RPMI7951 (cell line): ENCODE data around the genes KRTAP5-1 and CTSD.

- RAMPAGE, long total RNA, result no peak
Measured at GRCh38 chr11:1459723-1460300, 26.8 kb downstream of the MOB2 start.

- RAMPAGE, long total RNA, result no peak
Measured at GRCh38 chr11:1461290-1461772, 25.2 kb downstream of the MOB2 start.

DNA sequence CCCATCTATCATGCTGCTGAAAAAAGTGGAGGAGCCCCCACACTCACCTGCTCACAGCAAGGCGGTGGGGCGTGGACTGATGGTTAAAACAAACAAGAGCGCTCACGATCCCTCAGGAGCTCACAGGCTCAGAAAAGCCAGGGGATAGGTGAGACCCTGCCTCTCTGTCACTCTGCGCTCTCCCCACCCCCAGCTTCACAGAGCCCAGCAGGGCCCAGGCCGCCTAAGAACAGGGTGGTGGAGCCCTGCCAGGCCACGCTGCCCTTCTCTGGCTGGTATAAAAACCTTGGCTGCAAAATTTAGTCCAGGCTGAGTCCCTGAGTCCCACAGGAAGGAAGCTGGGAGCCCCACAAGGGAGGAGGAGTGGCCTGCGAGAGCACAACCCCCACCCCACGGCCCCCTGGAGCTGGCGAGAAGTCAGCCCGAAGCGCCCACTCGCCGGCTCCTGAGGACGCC is 21.1 kb upstream of the MOB2 start:
- RAMPAGE, long total RNA, result no peak

DNA sequence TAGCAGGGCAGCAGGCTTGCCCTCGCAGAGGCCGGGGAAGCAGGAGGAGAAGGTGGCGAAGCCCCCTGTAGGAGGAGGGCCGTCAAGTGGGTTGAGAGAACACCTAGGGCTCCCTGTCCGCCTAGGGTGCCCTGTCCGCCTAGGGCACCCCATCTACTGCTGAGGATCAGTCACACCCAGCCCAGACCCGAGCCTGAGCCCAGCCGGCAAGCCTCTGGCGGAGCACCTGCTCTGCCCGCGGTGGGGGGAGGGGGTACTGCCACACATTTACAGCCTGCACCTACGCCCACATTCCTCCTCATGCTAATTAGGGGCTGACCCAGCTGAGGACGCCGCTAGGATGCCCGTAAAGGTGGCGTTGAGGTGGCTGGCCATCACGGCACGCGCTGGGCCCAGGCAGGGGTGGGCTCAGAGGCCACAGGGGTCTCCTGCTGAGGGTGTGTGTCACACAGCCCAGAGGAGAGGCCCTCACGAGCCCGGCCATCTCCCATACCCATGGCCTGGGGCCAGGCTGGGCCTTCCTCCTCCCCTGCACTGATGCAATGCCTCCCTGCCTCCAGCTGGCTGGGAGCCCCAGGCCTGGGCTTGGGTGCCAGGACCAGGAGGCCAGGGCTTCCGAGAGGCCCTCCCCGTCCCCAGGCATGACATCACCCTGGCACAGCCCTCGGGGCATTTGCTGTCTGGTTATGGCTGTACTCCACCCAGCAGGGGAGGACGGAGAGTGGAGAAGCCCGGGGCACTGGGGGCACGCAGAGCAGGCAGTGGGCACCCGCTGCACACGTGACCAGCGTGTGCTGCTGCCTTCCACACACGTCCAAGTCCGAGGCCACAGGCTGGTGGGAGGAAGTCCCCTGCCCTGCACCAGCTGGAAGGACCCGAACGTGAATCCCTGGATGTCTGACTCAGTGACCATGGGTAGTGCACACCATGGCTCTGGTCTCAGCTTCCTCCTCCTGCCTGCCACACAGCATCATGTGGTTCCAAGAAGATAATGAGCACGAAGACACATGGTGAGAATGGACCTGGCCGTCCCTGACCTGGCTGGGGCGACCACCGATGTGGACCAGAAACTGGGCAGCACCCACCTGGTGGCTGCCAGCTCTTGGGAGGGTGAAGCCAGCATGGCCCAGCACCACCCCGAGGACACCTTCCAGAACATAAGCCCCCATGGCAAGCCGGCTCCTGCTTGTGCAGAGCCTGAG is 12.7 kb downstream of the DUSP8 start:
- RAMPAGE, long total RNA, result no peak

DNA sequence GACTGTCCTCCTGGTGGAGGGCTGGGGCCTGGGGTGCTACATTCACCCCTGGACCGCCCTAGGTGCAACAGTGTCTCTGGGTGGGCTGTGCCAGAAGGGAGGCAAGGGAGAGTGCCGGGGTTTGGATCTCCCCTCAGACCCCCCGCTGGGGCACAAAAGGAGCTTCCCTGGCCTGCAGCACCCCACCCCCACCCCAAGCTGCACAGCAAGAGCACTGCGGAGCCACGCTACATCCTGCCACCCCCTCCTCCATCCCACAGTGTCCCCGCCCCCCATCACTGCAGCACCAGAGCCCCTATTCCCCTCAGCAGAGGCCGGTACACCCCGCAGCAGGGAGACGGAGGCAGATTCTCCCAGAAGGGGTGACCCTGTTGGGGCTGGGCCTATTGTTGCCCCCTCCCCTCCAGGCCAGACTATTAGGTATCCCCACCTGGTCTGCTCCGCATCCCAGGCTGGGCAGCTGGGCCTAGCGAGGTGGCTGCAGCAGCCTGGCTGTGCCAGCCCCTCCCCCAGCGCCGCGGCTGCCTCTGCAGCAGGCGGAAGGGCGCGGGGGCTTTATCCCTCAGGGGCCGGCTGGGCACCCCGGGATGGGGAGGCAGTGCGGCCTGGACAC is 1.2 kb downstream of the DUSP8 start:
- RAMPAGE, long total RNA, result no peak

DNA sequence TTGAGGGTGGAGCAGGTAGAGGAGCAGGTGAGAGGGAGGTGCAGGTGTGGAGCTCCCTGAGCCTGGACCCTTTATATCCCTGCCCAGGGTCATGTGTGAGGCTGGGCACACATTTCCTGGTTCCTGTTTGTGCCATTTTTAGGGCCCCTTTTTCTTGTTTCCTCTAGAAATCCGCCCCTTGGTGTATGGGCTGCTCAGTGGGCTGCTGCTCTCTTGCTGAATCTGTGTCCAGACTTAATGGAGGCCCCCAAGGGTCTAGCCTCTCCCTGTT is at the start of gene KRTAP5-1:
Gene KRTAP5-1, minus strand, starts transcription at position 22 of the 271 bp plus-strand sequence.
- RAMPAGE, long total RNA, result no peak

DNA sequence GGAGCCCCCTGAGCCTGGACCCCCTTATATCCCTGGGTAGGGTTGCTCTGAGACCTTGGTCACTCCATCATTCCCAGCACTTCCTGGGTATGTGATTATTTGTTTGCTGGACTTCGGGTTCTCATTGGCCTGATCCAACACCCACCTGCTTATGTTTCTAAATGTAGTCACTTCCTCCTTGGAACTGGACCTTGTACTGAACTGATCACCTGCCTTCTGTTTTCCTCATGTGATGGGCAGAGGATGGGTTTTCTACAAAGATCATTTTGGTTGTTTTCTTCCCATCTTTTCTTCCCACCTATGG is 168 bp upstream of the KRTAP5-4 start:
- RAMPAGE, long total RNA, result no peak

- RAMPAGE, long total RNA, result no peak
Measured at GRCh38 chr11:1639114-1639608, 9.6 kb downstream of the KRTAP5-5 start.

DNA sequence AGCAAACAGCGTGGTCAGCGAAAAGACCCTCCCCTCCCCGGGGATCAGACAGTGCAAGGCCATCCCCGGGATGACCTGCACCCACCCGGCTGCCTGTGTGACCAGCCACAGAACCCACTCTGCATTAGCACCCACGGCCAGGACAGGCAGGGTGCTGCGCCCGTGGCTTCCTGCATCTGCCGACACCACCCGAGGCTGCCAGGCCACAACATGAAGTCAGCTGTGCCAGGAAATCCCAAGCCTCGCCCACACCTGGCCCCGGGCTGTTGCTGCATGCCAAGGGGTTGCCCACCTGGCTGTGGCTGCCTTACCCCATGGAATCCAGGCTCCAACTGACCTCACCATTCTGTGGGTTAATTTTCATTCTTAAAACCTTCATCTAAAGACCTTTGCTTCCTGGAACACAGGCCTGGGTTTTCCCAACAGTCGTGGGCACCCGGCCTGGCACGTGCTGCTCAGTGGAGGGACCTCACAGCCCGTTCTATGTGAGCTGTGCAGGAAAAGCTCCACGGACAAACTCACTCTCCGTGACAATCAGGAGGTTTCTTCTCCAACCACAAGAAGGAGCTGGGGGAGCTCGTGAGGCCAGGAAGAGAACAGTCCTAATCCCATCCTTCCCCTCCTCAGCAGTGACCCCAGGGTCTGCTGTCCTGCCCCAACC is 32.3 kb downstream of the KRTAP5-5 start:
- RAMPAGE, long total RNA, result no peak

- RAMPAGE, long total RNA, result no peak
Measured at GRCh38 chr11:1673715-1674182, 23.2 kb upstream of the KRTAP5-6 start.

DNA sequence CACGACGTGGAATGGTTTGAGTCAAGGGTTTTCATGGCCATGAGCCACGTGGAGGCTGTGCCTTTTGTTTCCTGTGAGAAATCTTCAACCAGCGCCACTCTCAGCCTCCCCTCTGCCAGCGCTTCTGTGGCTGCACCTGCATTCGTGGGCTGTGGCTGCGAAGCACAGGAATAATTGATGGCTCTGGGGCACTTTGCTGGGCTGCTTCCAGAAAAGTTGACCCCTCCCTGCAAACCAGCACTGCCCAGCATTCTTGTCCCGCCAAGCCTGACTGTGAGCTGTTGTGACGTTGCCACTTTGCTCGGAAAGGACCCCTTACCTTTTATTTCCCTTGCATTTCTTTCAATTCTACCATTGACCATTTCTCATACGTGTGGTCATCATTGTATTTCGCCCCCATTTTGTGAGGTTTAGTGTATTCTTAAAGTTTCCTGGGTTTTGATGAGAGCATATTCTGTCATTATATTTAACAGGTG is 8.4 kb upstream of the KRTAP5-6 start:
- RAMPAGE, long total RNA, result no peak

DNA sequence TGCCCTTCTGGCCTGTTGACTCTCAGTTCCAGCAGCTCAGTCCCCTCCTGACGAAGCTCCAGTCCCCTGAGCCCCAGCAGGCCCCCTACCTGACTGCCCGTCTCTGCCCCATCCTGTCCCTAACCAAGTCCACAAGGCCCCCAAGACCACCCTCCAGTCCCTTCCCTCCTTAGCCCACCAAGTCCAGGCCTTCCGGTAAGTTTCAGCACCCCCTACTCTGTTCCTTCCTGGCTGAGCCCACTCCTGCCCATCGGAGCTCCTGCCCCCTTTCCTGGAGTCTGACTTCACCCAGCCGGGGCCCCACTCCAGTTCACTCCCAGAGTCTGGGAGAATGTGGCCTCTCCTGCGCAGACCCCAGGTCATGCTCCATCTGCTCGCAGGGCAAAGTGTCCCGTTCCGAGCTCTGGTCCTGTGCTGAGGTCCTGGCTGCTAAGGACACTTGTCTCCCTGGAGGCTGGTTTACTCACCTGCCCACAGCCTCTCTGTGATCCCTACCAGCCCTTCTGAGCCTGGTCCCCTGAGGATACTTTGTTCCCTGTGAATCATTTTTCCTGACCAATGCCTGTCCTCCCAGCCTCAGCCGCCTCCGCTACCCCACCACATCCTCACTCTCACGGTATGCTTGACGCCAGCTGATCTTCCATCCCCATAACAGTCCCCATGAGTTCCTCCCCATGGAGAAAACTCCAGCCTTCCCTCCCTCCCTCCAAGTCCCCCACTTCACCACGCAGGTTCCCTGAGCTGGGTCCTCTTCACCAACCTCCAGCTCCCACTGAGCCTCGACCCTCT is 602 bp downstream of the IFITM10 start:
- RAMPAGE, long total RNA, result no peak

DNA sequence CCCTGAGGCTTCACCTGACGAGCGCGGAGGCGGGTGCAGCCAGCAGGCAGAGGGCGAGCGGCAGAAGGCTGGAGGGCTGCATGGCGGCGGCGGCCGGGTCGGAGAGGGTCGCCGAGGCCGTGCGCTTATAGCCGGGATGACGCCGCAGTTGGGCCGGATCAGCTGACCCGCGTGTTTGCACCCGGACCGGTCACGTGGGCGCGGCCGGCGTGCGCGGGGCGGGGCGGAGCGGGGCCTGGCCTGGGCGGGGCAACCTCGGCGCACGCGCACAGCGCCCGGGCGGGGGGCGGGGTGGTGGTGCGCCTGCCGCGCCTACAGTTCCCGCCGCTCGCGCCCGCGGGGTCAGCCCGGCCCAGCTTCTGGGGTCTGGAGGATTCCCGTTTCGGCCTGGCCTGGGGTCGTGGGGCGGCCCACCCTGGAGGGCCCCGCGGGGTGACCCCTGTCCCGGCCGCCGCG is at the start of gene CTSD:
Gene CTSD, minus strand, starts transcription at position 150 of the 456 bp plus-strand sequence.
- RAMPAGE, long total RNA, result no peak

DNA sequence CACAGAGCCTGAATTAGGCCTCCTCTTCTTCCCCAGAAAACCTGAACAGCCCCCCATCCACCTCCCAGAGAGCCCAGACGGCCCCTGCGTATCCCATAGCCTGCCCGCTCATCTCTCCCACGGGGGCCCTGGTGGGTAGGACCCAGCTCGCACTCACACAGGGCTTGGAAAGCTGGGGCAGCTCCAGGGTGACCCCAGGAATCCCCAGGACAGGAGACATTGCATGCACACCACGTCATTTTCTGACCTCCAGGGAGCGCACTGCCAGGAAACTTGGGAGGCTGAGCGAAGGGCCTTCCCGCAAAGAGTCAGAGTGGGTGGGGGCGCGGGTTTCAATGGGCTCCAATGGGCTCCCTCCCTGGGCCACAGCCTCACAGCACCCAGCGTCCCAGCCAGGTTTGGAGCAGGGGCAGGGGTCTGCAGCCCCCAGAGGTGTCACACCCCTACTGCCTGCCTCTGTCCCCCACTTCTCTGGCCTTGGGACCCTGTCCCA is 8.2 kb upstream of the SYT8 start:
- RAMPAGE, long total RNA, result no peak

DNA sequence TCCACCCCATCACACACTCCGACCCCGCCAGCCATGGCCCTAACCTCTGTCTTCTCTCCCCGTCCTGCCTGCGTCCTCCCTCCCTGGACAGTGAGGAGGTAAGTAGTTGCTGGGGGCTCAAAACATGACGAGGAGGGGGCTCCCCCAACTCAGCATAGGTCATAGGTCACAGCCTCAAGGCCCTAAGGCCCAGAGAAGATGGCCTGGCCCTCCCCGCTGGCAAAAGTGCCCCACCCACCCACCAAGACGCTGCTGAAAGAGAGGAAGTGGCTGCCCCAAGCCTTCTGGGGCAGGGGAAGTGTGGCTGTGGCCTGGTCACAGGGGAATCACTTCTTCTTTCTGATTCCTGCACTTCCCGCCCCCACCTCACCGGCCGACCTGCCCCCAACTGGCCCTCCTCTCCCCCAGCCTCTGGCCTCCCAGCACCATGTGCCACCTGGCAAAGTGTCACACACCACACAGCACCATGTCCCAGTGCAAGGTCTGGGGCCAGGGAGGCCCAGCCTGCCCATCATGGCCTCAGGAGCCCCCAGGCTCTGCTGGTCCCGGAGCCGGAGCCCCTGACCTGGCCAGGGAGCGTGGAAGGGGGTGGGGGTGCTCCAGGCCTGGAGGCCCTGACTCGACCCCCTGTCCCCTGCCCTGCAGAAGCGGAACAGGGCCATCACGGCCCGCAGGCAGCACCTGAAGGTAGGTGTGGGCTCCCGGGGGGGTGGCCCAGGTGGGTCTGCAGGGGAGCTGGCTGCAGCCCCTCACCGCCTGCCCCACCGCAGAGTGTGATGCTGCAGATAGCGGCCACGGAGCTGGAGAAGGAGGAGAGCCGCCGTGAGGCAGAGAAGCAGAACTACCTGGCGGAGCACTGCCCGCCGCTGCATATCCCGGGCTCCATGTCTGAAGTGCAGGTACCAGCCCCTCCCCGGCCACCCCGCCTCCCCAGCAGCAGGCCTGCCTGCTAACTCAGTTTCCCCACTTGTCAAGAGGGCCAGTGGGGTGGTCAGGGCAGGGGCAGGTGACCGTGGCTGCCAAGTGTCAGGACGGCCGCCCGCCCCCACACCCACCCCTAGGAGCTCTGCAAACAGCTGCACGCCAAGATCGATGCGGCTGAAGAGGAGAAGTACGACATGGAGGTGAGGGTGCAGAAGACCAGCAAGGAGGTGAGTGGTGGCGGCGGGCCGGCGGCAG is 1.4 kb downstream of the TNNI2 start:
- RAMPAGE, long total RNA, result no peak

DNA sequence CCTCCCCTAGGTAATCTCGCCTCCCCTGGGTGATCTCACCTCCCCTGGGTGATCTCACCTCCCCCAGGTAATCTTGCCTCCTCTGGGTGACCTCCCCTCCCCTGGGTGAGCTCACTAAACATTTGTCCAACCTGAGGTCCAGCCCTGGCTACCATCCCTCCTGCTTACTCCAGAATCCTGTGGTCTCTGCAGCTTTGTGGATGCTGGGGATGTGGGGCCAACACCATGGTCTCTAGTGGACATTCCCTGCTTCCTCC is 9.8 kb downstream of the LSP1 start:
- RAMPAGE, long total RNA, result no peak

- RAMPAGE, long total RNA, result no peak
Measured at GRCh38 chr11:1873072-1874135, 18.3 kb downstream of the PRR33 start.

DNA sequence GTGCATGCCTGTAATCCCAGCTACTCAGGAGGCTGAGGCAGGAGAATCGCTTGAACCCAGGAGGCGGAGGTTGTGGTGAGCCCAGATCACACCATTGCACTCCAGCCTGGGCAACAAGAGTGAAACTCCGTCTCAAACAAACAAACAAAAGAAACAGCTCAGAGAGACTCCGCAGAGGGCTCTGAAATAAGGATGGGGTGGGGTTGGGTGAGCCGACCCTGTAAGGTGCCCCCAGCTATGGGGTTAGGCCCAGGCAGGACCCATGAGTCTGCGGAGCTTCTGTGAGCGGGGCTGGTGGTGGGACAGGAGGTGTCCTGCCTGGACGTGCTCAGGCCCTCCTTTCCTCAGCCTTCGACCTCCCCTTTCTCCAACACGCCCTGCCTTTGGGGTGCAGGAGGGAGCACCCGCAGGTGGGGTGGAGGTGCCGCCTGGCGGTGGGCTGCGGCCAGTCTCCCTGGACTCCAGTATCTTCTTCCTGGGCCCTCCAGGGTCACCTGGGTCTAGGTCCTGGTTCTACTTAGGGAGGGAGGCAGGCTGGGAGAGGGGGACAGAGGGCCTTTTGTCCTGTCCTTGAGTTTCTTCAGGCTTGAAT is 12.4 kb downstream of the PRR33 start:
- RAMPAGE, long total RNA, result no peak

GRCh38 chr11:1881738-1882143 is 10.0 kb downstream of the PRR33 start:
- RAMPAGE, long total RNA, result no peak

GRCh38 chr11:1915764-1916374 is 3.6 kb upstream of the TNNT3 start:
- RAMPAGE, long total RNA, result no peak